SK-N-DZ (cell line): ENCODE data around the gene GPRC5B.

DNA sequence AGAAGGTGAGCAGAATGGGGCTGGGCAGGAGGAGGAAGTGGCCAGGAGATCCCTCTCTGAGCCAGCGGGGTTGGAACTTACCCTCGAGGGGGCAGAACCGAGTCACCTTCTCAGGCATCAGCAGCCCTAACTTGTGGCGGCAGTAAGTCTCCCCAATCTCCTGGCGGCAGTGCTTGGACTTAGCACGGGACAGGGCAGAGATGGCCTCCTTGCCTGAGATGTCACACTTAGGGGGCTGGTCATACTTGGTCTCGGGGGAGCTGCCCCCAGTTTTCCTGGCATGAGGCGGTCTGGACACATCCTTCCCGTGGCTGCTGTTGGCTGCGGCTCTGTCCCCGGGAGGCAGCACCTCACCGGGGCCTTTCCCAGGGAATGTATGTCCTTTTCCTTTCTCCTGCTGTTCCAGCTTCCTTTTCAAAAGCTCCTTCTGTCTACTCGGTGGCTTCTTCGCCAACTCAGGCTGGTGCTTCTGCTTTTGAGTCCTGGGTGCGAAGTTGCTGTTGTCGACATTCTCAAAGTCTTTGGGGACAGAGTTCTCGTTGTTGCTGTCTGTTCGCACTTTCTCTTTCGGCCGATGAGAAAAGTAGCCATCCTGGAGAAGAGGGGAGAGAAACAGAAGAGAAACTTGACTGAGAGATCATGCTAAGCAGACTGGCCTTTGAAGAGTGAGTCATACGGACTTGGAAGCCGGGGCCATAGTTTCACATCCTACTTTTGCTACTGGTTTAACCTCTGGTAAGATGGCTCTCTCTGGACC lies 211.7 kb downstream of the XYLT1 start:
RAMPAGE:
- cytosol, long total RNA = no peak
- nucleus, long total RNA = no peak

DNA sequence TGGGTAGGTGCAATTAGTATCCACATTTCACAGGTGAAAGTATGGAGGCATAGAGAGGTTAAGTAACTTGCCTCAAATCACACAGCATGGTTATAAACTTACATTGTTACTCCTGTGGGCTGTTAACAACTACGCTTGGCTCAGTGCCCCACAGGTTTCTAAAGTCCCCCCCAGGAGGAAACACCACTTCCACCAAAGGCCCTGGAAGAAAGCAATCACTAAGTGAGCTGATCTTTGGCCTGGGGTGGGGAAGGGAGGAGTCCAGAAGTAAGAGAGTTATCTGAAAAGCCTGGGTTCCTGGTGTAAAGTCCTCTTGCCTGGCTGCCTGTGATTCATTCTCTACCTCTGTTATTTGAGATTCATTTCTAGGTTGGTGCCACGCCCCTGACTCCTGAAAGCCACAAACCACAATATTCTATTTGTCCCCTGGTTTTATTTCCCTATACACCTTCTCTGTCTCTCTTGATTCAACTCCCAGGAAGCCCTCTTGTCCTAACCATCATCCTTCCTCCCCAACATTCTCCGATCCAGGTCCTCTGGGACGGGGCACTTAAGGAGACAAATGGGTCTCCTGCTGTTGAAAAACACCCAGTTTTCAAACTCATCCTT lies 195.4 kb downstream of the XYLT1 start:
RAMPAGE:
- cytosol, long total RNA = no peak
- nucleus, long total RNA = no peak

DNA sequence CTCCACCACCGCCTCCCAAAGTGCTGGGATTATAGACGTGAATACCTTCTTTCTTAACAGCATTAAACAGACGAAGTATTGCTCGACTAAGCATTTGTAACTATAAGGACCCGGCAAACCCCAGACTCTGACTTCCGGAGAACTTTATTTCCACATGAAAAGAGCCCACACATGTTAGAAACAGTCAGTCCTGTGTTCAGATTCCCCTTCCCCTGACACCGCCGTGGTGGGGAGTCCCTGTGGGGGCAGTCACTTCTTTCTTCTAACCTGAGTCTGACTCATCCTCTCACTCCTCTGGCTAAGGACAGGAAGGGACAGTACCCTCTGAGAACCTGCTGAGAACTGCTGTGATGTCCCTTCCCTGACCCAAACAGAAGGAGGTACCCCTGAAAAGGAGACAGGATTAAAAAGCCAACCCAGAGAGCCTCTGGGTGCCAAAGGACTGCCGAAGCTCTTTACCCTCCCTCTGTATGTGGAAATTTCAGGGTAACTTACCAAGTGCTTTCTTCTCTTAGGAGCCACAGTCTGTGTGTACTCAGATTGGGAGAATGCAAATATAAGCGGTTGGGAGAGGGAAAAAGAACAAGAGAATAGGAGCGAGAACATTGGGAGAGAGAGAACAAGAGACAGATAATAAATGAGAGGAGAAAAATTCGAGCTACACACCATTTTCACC lies 165.0 kb downstream of the XYLT1 start:
RAMPAGE:
- cytosol, long total RNA = no peak
- nucleus, long total RNA = no peak

DNA sequence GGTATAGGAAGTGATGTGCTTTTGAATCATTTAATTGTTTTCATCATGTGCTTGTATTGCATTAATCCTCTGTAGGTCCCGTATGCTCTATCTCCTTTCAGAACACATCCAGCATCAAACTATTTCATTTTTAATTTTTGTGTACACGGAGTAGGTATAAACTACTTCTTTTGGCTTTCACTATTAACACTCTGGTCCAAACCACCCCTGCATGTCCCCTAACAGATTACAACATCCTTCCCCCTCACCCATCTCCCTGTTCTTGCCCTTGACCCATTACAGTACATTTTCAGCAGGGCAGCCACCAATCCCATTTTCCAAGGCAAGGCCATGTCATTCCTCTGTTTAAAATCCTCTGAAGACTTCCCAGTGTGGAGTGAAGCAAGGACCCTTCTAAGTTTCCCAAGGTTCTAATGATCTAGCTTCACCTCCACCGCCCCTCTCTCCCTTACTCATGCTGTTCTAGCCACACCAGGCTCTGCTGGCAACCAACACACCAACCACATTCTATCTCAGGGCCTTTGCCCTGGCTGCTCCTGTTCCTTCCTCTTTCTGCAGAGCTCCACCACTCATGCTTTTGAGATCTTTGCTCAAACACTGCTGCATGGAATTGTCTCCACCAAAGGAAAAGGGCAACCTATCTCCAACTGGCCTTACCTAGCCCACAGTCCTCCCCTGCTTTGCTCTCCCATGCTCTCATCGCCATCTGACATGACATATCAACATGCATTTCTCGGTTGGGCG lies 128.9 kb downstream of the XYLT1 start:
RAMPAGE:
- cytosol, long total RNA = no peak
- nucleus, long total RNA = no peak

GRCh38 chr16:17380460-17381158 lies 90.2 kb downstream of the XYLT1 start:
RAMPAGE:
- cytosol, long total RNA = no peak
- nucleus, long total RNA = no peak

DNA sequence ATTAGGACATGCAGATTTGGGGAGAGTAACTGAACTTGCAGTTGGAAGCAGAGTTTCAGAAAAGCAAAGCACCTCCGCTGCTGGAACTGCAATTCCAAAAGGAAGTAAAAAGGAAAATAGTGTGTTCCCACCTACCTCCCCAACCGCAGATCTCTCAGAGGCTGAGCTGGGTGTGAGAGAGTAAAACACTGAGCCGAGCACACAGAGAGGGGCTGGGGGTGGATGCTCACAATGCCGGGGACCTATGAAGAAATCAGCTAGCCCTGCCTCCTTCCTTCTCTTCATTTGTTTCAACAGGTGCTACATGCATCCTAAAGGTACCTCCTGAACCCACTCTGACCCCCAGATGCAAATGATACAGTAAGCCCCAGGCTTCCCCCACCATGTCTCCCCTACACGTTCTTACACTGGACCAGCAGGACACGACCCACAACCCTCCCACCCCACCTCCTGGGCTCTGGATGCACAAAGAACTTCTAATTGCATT lies 2.3 kb downstream of the XYLT1 start:
RAMPAGE:
- cytosol, long total RNA = no peak
- nucleus, long total RNA = no peak

GRCh38 chr16:17744921-17745647 lies 274.3 kb upstream of the XYLT1 start:
RAMPAGE:
- cytosol, long total RNA = no peak
- nucleus, long total RNA = no peak

DNA sequence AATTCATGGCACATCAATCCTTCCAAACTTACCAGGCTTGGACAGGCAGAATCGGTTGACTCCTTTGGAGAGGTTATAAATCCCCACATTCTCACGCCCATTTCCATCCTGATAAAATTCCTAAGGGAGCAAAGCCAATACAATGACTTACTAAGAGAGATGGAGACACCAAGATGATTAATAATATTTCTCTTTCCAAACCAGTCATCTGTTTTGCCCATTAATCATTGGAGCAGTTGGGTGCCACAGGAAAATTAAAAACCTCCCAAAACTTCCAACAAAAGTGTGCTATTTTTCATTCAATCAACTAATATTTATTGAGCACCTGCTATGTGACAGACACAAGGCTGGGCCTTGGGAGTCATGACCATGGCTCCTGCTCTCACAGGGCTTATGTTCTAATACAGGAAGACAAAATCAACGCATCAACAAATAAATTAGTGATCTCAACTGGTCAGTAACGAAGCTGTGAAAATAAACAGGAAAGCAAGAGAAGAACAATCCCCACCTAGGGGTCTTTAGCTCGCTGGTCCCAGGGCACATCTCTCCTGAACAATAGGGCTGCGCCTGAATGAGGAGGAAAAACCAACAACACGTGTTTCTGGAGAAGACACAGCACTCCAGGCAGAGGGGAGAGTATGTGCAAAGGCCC lies 34.3 kb downstream of the NOMO2 start:
RAMPAGE:
- cytosol, long total RNA = no peak
- nucleus, long total RNA = no peak

DNA sequence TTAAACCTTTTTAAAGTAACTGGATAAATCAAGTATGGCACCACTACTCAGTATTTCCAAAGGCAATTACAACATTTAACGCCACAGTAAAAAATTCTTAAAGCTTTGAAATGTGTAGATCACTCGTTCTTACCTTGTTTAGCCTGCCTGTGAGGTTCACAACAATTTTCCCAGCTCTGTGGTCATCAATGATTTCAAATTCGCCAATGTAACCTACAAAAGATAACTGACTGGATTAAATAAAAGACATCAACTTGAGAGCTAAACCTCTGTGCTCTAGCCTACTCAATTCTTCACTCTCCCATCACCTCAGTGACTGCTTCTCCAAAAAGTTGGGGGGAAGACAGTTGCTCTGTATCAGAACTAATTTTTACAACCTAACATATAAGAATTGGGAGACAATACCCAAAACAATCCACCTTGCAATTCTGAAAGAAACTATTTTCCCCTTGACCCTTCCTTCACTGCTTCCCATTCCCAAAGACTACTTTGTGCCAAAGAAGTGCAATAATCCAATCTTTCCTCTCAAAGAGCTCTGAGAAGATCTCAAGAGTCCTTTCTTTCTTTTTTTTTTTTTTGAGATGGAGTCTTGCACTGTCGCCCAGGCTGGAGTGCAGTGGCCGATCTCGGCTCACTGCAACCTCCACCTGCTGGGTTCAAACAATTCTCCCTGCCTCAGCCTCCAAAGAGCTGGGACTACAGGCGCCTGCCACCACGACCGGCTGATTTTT lies 2.0 kb downstream of the RPS15A start:
RAMPAGE:
- cytosol, long total RNA = no peak
- nucleus, long total RNA = no peak

DNA sequence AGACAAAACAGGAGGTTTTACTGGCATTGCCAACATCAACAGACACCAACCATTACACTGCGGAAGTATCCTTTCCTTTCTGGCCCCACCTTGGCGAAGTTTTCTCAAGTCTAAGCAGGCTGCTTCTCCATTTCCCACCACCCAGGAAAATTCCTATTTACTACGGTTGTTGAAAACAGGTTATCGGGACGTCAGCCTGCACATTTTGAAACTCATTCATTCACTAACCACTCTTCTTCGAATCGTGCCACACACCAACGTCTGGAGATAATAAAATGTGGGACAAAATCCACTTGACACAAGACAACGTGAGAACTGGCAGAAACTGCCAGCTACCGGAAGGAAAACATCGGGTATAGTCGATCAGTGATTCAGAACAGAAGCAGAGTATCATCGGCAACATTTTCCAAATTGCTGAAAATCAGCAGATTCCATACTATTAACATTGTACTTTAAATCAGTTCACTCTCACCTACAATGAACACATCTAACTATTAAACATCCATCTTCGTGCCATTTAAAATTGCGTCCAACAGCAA lies 935 bp downstream of the RPS15A start:
RAMPAGE:
- cytosol, long total RNA = no peak
- nucleus, long total RNA = no peak

DNA sequence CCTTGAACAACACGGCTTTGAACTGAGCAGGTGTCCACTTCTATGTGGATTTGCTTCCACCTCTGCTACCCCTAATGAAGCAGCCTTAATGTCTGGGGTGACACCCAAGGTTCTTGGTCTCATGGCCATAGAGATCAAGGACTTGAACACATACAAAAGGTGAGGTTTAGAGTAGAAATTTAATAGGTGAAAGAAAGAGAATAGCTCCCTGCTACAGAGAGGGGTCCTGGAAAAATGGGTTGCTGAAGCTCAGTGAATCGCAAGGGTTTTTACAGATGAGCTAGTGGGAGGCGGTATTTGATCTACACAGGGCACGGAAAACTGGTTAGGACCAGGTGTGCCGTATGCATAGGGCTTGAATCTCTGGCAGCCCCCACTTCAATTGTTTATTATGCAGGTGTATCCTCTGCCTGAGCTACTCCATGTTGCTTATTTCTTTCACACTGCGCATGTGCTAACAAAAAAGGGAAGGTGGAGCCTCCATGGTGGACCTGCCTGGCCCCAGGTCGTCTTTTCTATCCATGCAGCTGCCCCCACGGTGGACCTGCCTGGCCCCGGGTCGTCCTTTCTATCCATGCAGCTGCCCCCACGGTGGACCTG lies 28.0 kb upstream of the TMC7 start:
RAMPAGE:
- cytosol, long total RNA = no peak
- nucleus, long total RNA = no peak

GRCh38 chr16:19115445-19116002 lies 1.8 kb downstream of the ITPRIPL2 start:
RAMPAGE:
- cytosol, long total RNA = no peak
- nucleus, long total RNA = no peak

RAMPAGE:
- cytosol, long total RNA = no peak
- nucleus, long total RNA = no peak
Observed at GRCh38 chr16:19117113-19118039, 3.6 kb downstream of the ITPRIPL2 start.

GRCh38 chr16:19396525-19396951 lies 21.1 kb upstream of the TMC5 start:
RAMPAGE:
- cytosol, long total RNA = no peak
- nucleus, long total RNA = no peak

DNA sequence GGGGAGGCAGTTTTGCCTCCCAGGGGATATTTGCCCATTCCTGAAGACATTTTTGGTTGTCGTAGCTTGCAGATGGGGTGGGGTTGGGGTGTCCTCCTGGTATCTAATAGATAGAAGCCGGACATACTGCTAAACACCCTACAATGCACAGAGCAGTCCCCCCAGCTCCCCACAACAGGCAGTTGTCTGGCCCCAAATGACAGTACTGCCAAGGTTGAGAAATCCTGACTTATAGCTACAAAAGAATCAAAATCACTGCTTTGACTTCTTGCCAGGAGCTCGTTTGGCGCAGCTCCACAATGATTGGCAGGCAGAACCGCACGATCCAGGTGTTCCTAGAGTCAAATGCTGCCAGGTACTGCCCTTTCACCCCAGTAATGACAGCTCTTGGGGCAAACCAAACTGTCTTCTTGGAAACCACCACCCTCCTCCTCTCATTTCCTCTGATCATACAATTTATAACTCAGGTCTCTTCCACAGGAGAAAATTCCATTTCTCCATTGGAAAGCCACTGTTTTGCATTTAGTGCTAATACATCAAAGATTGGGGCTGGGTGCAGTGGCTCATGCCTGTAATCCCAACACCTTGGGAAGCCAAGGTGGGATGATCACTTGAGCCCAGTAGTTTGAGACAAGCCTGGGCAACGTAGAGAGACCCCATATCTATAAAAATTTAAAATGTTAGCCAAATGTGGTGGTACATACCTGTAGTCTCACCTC lies 2.2 kb upstream of the TMC5 start:
RAMPAGE:
- cytosol, long total RNA = no peak
- nucleus, long total RNA = no peak

GRCh38 chr16:19578187-19578967 lies 22.9 kb downstream of the VPS35L start:
RAMPAGE:
- cytosol, long total RNA = no peak
- nucleus, long total RNA = no peak

DNA sequence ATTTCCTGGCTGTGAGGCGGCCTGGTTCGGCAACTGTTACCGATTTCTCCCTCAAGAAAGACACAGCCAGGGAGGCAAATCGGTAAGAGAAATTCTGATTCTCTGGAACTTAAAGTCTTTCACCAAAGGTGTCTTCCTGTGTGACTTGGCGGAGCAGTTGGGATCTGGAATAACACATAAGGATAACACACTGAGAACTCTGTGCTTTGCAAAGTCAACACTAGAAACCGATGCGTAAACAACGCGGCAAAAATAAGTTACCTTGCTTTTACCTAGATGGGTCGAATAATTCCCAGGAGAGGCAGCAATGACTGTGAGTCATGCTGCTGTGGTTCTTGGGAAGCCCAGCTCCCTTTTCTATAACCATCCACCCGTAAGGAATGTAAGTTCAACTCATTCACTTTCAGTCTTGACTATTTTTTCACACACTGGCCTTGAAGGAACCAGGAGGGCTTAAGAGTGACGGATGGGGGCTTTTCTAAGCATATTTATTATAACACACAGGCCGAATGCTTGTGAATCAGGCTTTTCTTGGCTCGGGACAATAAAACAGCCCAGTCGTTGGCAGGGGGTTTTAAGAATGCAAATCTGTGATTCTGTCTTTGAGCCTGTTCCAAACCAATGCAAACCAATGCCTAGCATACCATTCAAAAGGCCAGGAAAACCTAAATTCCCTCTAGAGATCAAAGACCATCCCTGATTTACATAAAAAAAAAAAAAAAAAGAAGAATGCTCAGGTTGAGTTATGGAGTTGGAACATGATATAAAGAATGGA lies 24.1 kb downstream of the GPRC5B start:
RAMPAGE:
- cytosol, long total RNA = no peak
- nucleus, long total RNA = no peak

RAMPAGE:
- cytosol, long total RNA = no peak
- nucleus, long total RNA = no peak
Observed at GRCh38 chr16:19884206-19884602, 444 bp downstream of the GPRC5B start.

GRCh38 chr16:19884665-19885288 lies at the start of gene GPRC5B:
GPRC5B (minus strand) TSS chr16:19884848.
RAMPAGE:
- cytosol, long total RNA = no peak
- nucleus, long total RNA = no peak

RAMPAGE:
- cytosol, long total RNA = no peak
- nucleus, long total RNA = no peak
Observed at GRCh38 chr16:20073378-20073765, 318 bp downstream of the GPR139 start.